Diencephalon (tissue), 2 donors: ENCODE data around the genes SPTBN5, PLA2G4D and CDAN1.

DNA sequence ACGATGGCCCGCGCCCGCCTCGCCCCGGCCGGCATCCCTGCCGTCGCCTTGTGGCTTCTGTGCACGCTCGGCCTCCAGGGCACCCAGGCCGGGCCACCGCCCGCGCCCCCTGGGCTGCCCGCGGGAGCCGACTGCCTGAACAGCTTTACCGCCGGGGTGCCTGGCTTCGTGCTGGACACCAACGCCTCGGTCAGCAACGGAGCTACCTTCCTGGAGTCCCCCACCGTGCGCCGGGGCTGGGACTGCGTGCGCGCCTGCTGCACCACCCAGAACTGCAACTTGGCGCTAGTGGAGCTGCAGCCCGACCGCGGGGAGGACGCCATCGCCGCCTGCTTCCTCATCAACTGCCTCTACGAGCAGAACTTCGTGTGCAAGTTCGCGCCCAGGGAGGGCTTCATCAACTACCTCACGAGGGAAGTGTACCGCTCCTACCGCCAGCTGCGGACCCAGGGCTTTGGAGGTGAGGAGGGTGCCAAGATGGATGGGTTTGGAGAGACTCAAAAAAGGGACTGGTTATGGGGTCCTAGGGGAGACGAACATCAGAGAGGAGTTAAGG lies 800 bp downstream of the SPINT1 start:
- RAMPAGE, long total RNA = no peak

DNA sequence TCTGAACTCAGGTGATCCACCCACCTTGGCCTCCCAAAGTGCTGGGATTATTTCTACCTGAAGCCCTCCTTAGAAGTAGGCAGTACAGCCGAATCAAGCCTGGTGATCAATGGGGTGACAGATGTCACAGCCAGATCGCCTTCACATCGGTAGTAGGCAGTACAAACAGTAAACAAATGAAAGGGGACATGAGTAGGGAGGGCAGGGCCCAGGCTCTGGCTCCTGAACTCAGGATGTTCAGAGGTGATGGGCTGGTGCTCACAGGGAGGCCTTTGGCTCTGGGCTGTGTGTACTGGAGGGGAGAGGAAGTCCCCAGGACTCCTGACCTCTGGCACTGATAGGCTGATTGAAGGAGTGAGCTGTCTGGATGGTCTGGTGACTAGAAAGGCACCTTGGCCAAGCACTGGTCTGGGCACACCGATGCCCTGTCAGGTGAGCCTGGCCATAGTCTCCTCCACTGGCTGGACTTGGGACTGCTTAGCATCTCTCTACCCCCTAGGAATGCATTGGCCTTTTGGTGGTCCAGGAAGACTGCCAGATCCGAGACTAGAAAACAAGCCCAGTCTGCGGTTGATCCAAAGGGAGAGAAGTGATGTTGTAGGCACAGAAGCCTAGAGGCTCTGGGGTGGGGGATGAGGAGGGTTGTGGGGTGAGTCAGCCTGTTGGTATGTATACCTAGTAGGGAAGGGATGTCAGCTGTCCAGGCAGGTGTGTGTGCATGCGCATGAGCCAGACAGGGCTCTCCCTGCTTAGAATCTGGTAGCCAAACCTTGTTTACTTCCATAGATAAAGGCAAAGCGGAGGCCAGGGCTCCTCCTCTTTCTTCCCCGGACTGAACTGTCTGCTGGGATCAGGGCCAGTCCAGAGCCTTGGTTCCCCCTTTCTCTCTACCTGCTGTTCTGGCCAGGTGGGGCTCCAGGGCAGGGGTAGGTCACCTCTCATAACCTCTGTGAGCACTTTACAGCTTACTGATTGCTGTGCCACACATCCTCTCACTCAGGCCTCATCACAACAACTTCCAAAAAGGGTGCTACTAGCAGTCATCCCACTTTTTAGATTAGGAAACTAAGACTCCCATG lies 1.9 kb downstream of the SPINT1 start:
- RAMPAGE, long total RNA = no peak

DNA sequence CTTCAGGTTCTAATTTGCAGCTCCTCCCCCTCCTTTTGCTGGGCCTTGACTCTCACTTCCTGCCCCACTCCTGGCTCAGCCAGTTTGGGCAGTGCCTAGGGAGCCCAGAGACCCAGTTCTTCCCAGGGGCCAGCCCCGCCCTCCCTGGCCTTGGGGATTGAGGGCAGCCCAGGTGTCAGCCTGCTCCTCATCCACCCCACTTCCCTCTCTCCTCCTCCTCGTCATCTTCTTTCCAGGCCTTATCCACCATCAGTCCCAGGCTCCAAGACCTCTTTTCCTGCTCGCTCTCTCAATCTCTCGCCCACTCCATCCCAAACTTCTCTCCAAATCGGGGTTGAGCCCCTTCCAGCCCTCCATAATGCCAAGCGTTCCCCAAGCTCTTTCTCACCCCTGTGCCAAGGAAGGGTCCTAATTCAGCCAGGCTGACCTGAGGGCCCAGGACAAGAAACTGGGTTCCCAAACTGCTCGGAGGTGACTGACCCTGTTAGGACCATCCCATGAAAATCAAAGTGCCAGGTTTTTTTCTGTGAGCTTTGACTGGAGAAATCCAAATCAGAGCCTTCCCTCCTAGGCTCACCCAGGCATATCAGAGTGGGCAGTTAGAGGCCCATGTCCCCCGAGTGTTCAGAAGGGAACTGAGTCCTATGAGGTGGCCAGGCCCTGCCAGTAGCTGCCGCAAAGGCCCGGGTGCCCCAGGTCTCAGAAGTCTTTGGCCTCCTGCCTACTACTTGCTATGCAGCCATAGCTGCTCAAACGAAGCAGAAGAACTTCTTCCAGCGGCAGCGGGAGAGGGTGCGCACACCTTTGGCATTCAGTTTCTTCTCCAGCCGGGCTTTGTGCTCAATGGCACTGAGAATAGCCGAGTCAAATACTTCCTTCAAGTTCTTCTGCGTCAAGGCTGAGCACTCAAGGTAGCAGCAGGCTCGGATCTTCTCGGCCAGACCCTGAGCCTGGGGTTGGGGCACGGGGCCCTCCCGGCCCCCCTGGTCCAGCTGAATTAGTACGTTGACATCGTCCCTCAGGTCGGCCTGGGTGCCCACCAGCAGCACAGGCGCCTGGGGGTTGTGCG lies 1.4 kb downstream of the RHOV start:
- RAMPAGE, long total RNA = no peak

DNA sequence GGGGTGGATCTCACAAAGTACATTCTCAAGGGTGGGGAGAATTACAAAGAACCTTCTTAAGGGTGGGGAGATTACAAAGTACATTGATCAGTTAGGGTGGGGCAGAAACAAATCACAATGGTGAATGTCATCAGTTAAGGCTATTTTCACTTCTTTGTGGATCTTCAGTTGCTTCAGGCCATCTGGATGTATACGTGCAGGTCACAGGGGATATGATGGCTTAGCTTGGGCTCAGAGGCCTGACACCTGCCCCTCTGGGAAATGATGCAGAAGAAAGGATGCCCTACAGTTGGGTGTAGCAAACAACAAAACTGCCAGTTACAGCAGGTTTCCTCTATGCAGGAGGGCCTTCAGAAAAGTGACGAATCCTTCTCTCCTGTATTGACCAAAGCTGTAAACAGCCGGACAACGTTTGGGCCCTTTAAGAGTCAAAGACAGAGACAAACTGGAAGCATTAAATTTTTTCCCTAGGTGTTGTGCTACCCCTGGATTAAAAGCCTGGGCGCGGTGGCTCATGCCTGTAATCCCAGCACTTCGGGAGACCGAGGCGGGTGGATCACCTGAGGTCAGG lies 49.4 kb downstream of the OIP5 start:
- RAMPAGE, long total RNA = no peak

DNA sequence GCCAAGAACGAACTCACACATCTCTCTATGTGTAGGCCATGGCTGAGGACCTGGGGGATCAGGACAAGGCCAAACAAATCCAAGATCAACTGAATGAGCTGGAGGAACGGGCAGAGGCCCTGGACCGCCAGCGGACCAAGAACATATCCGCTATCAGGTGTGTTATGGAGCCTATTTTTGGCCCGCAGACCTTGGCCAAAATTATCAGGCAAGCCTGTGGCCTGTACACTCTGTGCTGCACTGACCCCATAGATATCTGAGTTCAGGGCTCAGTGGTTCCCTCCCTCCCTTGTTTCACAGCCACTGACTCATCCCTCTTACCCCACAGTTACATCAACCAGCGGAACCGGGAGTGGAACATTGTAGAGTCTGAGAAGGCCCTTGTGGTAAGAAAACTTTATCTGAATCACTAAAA lies 16.5 kb upstream of the ITPKA start:
- RAMPAGE, long total RNA = no peak

DNA sequence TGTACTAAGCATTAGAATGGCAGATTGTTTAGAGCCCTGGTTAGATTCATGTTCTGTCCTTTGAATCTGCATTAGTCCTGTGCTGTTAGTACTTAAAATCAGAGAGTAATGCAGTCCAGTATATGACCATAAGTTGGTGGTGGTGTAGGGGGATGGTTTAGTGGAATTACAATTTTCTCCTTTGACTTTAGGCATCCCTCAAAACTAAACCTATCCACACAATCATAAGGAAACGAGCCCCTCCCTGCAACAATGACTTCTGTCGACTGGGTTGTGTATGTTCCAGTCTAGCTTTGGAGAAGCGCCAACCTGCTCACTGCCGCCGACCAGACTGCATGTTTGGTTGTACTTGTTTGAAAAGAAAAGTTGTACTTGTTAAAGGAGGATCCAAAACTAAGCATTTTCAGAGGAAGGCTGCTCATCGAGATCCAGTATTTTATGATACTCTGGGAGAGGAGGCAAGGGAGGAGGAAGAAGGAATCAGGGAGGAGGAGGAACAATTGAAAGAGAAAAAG lies 61.3 kb upstream of the MAPKBP1 start:
- RAMPAGE, long total RNA = no peak

- RAMPAGE, long total RNA = no peak
Observed at GRCh38 chr15:41892540-41893078, 1.2 kb downstream of the SPTBN5 start.

DNA sequence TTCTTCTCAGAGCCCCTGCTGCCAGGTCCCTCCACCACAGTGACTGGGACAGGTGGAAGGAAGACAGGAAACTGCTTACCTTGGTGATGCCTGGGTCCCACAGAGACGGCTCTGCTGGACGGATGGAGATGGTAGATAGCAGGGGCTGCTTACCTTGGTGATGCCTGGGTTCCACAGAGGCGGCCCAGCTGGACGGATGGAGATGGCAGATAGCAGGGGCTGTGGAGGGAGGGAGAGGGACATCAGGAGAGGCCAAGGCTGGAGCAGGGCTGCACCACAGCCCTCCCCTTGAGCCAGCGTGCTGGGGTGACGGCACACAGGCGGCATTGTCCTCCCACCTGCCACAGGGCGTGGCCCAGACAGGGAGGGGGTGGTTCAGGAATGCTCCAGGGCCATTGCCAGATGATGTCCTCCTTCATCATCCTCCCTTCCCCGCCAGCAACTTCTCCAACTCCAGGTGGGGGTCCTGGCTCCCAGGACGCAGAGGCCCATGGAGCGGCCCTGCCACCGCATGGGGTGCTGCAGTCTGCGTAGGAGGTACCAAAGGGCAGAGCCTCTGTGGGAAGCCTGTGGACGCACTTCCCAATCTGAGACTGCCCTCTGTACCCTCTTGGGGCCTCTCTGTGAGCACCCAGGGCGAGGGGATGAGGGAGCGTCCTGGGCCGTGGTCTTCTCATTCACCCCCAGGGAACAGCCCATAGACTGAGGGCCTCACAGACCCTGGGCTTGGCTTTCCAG lies at the start of gene SPTBN5:
TSS of gene SPTBN5 (minus strand) at position 308 of the 738 bp plus-strand sequence.
- RAMPAGE, long total RNA = no peak

GRCh38 chr15:41915232-41915567 lies 21.3 kb upstream of the SPTBN5 start:
- RAMPAGE, long total RNA = no peak

DNA sequence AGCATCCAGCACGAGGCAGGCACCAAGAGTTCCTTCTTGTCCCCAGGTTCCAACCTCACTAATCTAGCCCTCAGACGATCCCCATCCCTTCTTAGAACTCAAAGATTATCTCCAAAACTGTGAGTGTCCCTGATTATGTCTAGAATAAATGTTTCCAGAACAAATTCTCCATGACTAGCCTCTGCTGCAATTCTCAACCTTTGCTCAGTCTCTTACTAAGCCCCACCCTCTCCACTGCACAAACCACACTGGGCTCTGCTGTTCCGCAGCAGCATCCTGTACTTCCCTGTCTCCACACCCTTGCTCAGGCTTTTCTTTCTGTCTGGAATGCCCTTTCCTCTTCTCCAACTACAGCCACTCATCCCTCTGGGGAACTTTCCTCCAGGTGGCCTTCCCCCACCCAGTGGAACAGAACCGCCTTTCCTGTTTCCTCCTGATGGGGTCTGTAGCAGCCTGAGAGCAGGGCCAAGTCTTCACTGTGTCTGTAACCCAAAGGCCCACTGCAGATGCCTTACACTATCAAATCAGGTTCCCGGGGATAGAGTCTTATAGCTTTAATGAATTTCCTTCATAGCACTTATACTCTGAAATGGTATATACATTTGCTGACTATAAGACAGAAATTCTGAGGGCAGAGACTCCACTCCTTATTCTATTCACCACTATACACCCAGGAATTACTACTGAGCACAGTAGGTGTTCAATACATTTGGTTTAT lies 32.8 kb upstream of the SPTBN5 start:
- RAMPAGE, long total RNA = no peak

GRCh38 chr15:41956959-41957920 lies 15.1 kb downstream of the EHD4 start:
- RAMPAGE, long total RNA = no peak

DNA sequence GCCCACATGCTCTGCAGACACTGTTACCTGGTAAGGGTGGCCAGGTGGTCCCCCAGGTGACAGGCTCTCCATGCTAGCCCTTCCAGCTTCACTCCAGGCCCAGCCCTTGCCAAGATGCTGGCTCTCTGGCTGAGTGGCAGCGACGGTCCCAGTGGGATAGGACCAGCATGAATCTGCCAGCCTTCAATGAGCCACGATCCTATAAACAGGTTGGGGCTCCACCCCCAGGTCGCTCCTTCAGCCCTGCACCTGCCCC lies at the start of gene PLA2G4D:
TSS of gene PLA2G4D (minus strand) at position 175 of the 256 bp plus-strand sequence.
- RAMPAGE, long total RNA = no peak

DNA sequence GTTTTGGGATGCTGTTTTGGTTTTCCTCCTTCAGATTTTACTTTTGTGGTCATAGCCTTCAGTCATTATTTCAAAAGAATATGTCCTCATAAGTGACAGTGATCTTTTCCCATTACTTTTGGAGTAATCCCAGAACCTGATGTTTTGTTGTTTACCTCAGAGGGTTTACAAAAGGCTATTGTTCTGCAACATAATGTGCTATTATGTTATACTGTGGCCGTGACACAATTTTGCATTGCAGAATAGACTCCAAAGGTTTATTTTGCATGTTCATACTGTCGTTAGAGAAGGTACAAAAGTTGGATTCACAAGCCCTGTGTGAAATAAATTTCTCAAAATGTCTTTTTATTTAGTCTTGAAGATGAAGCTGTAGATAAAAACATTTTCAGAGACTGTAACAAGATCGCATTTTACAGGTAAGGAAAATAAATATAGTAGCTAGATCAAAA lies 2.8 kb upstream of the TMEM87A start:
- RAMPAGE, long total RNA = no peak

DNA sequence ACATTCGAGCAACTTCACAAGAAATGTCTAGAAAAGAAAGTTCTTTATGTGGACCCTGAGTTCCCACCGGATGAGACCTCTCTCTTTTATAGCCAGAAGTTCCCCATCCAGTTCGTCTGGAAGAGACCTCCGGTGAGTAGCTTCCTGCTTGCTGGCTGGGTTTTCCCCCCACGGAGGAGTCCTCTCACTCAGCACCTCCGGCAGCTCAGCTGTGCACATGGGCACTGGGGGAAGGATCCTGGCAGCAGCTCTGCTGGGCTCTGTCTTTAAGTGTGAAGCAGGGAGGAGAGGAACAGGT lies 631 bp downstream of the CAPN3 start:
- RAMPAGE, long total RNA = no peak

DNA sequence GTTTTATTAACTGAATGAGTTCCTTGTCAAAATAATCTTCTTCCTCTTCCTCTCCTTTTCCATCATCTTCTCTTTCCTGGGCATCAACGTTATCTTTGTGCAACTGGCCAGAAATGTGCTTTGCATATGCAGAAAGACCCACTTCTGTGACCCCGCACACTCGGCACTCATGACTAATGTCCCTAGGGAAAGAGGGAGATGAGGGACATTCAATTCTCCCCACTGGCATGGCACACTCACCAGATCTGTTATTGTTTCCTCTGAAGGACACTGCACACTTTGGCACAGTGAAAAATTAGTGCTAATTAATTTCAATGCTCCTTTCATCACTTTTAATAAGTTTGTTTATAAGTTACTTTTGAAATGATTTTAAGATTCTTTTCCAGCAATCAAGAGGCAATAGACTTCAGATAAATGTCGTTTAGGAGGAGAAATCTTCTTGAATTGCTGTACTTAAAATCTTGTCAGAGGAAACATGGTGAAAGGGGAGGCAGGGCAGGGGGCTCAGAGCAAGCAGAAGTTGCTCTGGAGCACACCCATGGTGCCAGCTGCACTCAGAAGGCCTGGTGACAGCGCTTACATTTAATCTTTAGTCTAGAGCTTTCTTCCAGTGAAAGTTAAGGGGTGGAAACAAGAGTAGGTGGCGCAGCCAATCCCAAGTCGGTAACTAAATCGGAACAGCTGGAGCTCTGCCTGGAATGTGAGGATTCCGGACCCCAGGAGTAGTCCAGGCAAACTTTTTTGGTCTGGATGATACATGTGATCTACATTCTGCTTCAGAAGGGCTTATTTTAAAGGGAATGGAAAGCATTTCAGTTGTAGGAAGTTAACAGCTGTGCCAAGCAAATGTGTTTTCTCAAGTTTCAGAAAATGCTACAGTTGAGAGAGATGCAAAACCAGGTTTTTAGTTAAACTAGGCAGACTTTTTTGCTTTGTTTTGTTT lies 33.7 kb downstream of the ZNF106 start:
- RAMPAGE, long total RNA = start-site peak on the minus strand centred at position 542 of the sequence, 111 bp wide, 420 and 442 reads in 2 replicates

DNA sequence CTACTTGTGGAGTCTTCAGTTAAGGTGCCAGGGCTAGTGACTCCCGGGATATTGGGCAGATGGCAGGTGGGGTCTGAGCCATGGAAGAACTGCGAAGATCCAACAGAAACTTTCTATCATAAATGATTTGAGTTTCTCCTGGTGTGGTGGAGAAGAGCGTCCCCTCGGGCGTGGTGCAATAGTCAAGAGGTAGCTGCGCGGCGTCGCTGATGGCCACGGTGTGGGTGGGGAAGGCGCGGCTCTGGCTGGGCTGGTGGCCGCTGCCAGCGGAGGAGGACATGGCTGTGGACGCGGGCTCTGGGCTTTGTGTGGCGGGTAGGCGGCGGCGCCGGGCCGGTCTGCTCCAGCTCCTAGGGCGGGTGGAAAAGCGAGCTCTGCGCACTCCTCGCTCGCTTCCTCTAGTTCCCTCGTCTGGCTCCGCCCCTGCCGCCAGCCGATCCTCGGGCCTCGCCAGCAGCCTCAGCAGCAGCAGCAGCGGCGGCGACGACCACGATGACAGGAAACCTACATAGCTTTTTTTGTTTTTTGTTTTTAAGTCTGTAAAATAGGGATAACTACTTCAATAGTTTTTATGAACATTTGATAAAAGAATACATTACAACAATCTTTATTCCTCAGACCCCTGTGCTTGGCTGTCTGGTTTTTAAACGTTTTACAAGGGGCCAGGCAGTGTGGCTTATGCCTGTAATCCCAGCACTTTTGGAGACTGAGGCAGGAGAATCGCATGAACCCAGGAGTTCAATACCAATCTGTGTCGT lies 6.0 kb downstream of the STARD9 start:
- RAMPAGE, long total RNA = no peak

GRCh38 chr15:42681983-42682369 lies 55.0 kb downstream of the CDAN1 start:
- RAMPAGE, long total RNA = no peak

DNA sequence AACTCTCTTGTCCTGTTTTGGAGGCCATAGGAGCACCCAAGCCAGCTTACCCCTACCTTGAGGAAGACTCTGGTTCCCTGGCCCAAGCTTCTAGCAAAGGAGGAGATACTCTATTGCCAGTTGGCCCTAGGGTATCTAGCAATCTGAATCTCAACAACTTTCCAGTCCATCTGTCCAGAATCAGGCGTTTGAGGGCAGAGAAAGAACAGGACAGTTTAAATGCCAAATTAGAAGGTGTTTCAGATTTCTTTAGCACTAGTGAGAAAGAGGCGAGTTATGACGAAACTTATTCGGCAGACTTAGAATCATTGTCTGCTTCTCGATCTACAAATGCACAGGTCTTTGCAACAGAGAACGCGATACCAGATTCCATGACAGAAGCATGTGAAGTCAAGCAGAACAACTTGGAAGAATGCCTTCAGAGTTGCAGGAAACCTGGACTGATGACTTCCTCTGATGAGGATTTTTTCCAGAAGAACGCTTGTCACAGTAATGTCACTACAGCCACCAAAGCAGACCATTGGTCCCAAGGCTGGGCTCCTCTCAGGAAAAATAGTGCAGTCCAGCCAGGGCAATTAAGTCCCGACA lies 50.8 kb downstream of the CDAN1 start:
- RAMPAGE, long total RNA = no peak

DNA sequence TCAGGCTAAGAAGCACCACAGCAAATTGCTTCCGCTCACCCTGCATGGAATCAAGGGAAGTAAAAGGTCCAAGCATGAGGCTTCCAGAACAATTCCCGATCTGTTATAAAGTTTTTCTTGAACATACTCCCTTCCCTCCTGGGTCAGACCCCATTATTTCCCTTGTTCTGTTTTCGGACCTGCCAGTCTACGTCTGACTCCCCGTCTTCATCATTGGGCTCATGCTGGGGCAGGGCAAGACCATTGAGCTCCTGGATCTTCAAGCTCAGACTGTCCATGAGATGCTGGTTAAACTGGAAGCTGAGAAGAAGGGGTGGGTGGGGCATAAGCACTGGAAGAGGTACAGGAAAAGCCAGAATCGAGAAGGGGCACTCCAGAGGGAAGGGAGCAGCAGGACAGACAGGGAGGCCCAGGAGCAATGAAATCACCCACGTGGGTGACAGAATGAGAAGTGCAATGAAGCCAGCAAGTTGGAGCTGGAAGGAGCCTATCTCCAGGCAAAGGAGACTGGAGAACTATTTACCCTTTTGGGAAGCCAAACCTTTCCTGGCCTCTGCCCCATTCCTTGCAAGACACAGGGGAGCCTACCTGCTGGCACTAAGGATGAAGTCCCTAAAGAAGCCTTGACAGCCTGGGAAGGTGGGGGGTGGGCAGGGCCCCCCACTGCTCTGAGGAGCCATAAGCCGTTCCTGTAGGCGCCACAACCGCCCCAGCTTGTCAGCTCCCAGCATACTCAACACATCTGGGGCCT lies 5.7 kb downstream of the CDAN1 start:
- RAMPAGE, long total RNA = no peak

DNA sequence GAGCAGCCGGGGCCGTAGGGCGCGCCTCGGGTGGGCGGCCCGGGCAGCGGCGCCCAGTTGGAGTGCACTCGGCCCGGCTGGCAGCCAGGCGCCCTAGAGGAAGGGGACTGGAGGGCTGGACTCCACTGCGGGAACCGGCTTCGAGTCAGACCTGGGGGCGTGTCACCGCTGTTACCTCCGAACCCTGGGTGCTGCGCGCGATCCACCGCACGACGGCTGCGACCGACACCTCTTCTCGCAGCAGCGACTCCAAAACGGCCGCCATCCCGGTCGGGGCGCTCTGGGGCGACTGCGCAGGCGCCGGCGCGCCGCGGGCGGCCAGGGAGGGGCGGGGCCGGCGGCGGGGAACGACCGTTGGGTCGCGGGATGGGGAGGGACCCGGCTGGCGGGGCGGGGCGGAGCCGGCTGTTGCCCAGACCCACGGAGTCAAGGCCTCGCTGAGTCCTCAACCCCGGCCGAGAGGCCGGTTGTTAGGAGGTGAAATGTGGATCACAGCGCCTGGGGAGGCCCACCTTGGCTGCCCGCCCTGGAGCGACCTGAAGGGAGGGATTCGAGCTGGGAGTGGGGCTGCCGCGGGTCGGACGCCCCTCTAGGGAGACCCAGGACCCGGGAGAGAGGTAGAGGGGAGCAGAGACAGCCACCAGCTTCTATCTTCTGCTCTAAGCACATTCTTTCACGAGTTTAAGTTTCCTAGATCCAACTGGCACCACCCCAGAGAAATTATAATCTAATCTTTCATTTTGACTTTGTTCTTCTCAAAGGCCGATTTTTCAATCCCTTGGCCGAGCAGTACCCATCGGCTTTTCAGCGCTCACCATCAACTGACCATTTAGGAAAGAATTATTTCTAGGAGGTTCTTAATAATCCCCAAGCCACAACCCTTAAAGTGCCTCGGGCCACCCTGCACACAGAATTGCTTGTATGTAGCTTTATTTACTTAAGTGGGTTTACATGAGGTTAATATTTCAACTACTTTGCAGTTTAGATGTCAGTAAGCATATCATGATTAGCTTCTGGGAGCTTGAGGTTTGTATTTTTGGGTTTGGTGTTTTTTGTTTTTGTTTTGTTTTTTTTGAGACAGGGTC lies at the start of gene CDAN1:
TSS of gene CDAN1 (minus strand) at position 291 of the 1,085 bp plus-strand sequence.
- RAMPAGE, long total RNA = no peak